ENCODE data around the gene GALNT2.

DNA sequence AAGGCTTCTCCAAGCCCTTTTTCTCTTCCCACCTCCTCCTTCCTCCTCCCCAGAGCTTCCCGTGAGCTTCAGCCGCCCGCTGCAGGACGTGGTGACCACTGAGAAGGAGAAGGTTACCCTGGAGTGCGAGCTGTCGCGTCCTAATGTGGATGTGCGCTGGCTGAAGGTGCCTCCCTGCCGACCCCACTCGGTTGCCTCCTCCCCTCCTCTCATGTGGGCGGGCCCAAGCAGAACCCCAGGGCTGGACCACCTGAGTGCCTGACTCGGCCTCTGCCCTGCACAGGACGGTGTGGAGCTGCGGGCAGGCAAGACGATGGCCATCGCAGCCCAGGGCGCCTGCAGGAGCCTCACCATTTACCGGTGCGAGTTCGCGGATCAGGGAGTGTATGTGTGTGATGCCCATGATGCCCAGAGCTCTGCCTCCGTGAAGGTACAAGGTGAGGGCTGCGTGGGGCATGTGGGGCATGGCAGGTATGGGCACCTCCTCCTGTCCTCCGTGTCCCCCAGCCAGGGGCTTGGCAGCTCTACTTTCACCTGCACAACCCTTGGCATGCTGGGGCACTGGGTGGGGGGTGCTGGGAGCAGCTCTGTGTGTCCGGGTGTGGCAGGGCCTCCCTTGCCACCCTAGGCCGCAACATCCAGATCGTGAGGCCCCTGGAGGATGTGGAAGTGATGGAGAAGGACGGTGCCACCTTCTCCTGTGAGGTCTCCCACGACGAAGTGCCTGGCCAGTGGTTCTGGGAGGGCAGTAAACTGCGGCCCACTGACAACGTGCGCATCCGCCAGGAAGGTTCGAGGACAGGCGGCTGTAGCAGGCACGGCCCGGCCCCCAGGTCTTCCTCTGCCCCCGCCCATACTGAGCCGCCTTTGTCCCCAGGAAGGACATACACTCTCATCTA lies 69.3 kb downstream of the OBSCN start:
- RRBS: 25% methylated on average over 2 of the region's 40 CpGs

GRCh38 chr1:228287653-228288603 lies 80.1 kb downstream of the OBSCN start:
- RRBS: no CpG with 5 or more reads among the region's 35 CpGs

- RRBS: 97% methylated on average over 2 of the region's 8 CpGs
Observed at GRCh38 chr1:228393791-228394555, 12.7 kb downstream of the TRIM11 start.

DNA sequence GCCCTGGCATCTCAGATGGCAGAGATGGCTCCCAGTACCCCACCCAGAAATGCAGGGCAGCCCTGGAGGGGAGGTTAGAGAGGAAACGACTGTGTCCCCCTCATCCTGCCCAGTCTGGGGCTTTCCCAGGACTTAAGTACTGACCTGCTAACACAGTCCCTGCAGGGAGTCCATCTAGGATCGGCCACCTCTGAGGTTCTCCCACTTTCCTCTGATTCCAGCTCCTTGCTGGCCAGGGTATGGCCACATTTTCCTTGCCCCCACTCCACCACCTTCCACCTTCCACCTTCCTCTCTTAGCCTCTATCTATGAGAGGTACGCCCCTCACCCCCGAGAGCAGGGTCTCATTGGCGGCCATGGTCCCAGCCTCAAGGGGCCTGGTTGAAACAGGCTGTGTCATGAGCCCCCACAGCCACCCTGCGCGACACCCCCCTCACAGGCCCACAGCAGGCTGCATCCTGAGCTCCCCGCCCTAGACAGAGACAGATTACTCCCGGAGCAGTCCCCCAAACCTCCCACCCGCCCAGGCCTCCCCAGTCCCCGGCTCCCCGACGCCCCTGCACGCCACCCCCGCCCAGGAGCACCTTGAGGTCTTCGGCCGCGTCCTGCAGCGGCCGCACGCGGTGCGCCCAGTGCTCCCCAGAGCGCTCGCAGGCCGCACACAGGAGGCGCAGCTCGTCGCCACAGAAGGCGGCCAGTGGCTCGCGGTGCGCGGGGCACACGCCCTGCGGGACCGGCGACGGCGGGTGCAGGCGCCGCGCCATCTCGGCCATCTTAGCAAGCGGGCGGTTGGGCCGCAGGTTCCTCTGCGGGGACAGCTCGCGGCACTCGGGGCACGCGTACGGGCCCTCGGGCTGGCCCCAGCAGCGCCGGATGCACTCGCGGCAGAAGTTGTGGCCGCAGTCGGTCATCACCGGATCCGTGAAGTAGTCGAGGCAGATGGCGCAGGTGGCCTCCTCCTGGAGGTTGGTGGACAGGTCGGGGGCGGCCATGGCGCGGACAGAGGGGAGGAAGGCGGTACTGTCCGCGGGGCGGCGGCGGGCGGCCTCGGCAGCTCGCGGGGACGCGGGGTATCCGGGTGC lies 724 bp downstream of the TRIM11 start:
- RRBS: 5% methylated on average over 9 of the region's 82 CpGs

GRCh38 chr1:228410341-228410810 lies 3.7 kb upstream of the TRIM11 start:
- RRBS: no CpG with 5 or more reads among the region's 8 CpGs

DNA sequence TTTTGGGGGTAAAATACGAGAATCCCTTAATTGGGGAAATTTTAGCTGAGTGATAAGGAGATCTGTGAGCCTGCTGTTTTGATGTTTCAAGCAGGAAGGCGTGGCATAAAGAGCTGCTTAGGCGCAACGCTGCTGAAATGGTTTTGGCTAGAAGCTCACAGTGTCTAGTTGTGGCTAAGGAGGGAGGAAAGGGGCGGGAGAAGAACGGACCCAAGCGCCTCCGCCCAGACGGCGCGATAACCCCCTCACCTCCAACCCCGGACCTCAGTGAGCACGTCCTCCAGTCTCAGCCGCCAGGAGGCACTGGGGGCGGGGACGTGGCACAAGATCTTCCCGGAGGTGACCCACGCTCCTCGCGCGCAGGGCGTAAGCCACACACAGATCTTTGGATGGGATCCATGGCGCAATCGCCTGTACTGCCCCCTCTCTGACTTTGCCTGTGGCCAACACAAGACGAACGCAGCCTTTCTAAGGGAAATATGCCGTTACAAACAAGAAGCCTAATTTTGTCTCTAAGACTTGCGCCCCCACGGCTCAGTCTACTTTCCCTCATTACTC lies 5.7 kb downstream of the H2BC26 start:
- RRBS: 3% methylated on average over 6 of the region's 29 CpGs

GRCh38 chr1:228490212-228491092 lies 3.3 kb downstream of the RNF187 start:
- RRBS: no CpG with 5 or more reads among the region's 4 CpGs

- RRBS: no CpG with 5 or more reads among the region's 6 CpGs
Observed at GRCh38 chr1:228745413-228746190, 10.3 kb downstream of the RHOU start.

GRCh38 chr1:228850093-228850516 lies 114.8 kb downstream of the RHOU start:
- RRBS: no CpG with 5 or more reads among the region's 6 CpGs

GRCh38 chr1:228900032-228900695 lies 164.9 kb downstream of the RHOU start:
- RRBS: no CpG with 5 or more reads among the region's 15 CpGs

DNA sequence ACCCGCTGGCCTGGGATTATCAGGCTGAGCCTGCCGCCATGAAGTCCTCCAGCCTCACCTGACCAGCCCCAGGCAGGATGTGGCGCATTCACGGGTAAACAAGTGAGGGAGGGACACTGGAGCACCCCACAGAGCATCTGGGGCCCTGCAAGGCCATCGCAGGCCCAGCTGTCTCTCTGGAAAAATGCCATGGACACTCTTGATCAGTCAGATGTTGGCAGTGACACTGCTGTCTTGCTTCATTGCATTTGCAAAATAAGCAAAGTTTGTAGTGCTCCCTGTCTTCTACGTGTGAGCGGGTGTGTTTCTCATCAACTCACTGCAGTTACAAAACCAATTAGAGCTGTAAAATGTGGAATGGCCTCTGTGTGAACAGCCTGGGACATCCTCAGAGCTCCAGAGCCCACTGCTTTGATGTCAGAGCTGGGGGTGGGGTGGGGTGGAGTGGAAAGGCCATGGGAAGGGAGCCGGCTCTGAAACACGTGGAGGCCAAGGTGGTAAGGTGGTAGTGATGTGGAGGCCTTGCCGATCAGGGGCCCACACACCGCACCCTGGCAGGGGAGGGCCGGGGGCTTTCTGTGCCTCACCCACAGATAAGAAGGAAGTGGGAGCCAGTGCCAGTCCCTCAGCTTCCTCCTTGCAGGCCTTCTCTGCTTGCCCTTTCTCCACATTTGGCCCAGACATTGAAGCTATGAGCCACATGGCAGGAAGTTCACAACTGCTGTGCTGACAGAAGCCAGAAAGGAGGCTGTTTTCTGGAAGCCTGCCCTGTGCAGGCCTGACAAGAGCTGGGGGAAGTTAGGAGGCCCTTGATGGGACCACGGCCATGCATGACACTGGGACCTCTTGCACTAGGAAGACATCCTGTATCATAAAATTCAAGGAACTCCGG lies 254.9 kb downstream of the RHOU start:
- RRBS: 60% methylated on average over 2 of the region's 14 CpGs

- RRBS: no CpG with 5 or more reads among the region's 6 CpGs
Observed at GRCh38 chr1:229069991-229070664, 200.8 kb upstream of the RAB4A start.

DNA sequence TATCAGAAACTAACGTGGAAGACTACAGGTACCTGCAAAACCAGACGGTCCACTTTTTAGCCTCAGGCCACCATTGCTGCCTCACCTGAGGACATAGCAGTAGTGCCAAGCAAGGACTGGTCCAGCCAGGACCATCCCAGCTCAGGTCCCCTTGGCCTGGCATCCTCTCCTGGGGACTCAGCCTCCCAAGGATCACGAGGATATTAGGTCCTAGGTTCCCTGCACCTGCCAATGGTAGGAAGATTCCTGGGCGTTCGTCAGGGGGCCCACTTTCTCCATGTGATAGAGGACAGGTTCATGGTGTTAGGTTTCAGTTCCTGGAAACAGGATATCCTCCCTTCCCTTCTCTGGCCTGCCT lies 71.6 kb upstream of the RAB4A start:
- RRBS: no CpG with 5 or more reads among the region's 5 CpGs

GRCh38 chr1:229199718-229200466 lies 71.0 kb upstream of the RAB4A start:
- RRBS: no CpG with 5 or more reads among the region's 13 CpGs

DNA sequence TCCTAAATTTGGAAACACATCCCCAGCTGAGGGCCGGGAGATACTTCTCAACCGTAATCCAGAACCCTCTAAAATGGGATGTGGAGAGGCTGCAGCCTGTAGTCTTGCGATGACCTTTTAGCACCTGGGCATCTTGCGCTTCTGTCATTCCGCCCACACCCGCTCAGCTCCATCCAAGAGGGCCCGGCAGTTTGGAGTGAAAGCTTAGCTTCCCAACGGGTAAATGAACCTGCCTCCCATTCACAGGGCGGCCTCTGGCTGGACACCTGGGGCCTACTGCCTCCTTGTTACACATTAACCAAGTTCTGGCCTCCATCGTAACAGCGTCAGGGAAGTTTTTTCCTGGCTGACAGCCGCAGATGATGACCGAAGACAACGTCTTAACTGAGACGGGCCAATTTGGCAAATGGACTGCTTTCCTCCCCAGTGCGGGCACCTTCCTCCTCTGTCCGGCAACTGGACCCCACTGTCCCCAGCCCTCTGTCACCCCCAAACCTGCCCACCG lies 462 bp upstream of the RAB4A start:
- RRBS: no CpG with 5 or more reads among the region's 18 CpGs

GRCh38 chr1:229272118-229273047 lies 1.5 kb downstream of the RAB4A start:
- RRBS: no CpG with 5 or more reads among the region's 11 CpGs

DNA sequence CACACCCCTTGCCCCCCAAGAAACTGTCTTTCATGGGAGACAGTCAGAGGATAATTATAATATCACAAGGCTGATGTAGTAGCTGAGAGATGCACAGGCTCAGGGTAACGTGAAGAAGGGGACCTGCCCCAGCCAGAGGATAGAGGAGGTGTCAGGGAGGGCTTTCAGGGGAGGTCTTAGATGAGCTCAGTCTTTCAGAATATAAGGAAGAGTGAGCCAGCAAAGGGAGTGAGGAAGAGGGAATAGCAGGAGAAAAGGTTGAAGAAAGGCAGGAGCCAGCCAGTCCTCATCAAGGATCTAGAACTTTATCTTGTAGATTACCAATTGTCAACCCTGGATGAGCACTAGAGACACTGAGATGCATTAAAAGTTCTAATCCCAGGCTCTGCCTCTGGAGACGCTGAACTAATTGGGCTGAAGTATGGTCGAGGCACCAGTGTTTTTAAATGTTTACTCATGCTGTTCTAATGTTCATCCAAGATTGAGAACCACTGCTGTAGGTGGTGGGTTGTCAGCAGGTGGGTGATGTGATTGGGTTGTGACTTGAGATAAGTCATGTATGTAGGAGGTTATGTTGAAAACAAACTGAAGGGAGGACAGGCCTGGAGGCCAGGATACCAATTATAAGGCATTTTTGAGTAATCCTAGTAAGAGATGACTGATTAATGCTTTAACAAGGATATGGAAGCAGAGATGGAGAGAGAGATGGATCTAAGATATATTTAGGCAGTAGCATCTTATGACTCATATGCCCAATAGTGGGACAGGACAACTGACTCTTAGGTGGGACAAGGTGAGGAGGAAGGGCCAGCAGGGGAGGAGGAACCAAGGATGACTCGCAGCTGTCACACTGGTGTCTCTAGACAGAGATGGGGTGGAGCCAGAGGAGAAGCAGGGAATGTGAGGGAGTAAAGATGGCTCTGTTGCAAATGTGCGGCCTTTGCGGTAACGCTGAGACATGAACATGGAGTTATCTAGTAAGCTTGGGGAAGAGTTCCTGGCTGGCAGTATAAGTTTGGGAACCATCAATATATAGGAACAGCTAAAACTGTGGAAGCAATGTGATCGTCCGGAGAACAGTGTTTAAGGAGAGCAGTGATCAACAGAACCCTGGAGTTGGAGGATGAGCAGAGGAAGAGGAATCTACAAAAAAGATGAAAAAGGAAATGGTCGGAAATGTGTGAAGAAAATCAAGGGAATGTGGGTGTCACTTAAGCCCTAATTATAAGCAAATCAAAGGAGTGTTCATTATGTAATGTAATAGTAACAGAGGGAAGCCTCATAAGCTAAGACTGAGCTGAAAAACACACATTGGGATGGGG lies 29.3 kb downstream of the RAB4A start:
- RRBS: no CpG with 5 or more reads among the region's 10 CpGs

GRCh38 chr1:229341782-229342831 lies 740 bp downstream of the CCSAP start:
- RRBS: 4% methylated on average over 65 of the region's 120 CpGs

GRCh38 chr1:229696193-229696970 lies 70.3 kb downstream of the URB2 start:
- RRBS: no CpG with 5 or more reads among the region's 9 CpGs

DNA sequence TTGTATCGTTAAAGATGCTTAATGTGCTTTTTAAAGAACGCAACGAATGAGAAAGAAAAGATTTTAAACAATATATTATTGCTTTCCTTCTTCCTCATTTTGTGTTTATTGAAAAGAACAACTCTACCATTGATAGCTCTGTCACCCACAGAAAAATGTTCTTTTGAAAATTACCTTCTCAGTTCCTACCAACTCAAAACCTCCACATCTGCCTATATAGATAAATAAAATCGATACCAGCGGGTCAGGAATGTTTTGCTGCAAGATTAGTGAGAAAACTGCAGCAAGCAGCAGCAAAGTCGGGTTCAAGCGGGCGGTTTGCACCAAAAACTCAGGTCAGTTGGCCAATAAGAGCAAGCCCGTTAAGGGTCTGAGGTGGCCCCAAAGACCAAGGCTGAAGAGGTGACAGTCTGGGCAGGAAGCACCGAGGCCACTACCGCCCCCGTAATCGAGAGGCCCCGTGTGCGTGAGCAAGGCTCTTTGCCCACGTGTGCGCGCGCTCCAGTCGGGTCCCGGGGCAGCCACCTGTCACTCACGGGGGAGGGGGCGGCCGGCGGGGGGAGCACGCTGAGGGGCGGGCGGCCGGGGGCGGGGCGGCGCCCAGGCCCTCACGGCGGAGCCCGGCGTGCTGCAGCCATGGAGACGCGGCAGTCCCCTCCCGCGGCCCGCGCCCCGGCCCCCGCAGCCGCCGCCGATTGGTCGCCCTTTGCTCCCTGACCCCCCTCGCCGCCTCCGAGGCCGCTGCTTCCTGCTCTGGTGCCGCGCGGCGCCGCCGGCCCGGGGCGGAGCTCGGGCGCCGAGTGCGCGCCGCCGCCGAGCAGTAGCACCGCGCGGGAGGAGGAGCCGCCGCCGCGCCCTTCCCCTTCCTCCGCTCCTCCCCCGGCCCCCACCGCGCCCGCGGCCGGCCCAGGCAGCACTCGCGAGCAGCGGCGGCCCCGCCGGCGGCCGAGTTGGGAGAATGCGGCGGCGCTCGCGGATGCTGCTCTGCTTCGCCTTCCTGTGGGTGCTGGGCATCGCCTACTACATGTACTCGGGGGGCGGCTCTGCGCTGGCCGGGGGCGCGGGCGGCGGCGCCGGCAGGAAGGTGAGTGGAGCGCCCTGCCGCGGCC lies at the start of gene GALNT2:
GALNT2 (plus strand) TSS at position 916 of the 1,109 bp plus-strand sequence.
- RRBS: 4% methylated on average over 39 of the region's 110 CpGs

All from UCH-1 (cell line).